Vermiform appendix (tissue), 1 donor: ENCODE measurements around the genes RFX6, PLN, MCM9 and FAM184A.

DNA sequence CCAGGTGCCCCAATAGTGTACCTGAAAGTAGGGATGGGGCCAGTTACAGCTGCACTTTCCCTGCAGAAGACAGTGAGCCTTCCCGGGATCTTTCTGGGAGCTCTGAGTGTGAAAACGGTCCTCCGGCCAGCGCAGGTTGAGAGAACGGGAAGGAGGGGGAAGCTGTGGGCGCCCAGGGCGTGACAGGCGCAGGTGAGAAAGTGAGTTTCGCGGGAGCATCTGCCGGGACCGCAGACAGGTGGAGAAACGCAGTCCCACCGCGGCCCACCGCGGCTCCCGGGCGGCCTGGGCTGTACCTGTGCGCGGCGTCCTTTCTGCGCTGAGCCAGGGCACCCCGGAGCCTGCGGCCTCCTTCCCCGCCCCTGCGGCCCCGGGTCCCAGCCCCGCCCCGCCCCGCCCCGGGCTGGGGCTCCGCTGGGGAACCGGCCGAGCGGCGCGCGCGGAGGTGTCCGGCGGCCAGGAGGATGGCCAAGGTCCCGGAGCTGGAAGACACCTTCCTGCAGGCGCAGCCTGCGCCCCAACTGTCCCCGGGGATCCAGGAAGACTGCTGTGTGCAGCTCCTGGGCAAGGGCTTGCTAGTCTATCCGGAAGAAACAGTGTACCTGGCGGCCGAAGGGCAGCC is at the start of gene RFX6:
TSS of gene RFX6 (plus strand) at position 431 of the 622 bp plus-strand sequence.
- PRO-cap = no peak

DNA sequence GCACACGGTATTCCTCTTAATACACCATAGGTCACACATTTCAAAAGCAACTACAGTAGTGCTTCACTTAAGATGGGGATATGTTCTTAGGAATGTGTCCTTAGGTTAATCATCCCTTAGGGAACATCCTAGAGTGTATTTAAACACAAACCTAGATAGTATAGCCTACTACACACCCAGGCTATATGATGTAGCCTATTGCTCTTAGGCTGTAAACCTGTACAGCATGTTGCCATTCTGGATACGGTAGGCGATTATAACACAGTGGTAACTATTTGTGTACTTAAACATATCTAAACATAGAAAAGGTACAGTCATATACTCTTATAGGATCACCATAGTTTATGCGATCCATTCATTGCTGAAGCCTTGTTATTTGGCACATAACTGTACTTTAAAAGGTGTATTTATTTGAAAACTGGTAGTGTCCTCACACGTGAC is 911 bp upstream of the GOPC start:
- PRO-cap = no peak

- PRO-cap = no peak
Observed at GRCh38 chr6:117688661-117689124, 13.4 kb downstream of the NUS1 start.

DNA sequence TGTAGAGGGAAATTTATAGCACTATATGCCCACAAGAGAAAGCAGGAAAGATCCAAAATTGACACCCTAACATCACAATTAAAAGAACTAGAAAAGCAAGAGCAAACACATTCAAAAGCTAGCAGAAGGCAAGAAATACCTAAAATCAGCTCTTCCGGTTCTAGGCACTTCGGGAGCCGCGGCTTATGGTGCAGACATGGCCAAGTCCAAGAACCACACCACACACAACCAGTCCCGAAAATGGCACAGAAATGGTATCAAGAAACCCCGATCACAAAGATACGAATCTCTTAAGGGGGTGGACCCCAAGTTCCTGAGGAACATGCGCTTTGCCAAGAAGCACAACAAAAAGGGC is 91.7 kb downstream of the SLC35F1 start:
- PRO-cap = no peak

GRCh38 chr6:118287446-118288118 is 260.5 kb upstream of the PLN start:
- PRO-cap = no peak

- PRO-cap = no peak
Observed at GRCh38 chr6:118295247-118295871, 252.7 kb upstream of the PLN start.

- PRO-cap = unidirectional peak, plus-strand start at chr6:118548298
Observed at GRCh38 chr6:118547900-118548681, at the start of gene PLN. Gene PLN (plus strand): TSS chr6:118548296.

DNA sequence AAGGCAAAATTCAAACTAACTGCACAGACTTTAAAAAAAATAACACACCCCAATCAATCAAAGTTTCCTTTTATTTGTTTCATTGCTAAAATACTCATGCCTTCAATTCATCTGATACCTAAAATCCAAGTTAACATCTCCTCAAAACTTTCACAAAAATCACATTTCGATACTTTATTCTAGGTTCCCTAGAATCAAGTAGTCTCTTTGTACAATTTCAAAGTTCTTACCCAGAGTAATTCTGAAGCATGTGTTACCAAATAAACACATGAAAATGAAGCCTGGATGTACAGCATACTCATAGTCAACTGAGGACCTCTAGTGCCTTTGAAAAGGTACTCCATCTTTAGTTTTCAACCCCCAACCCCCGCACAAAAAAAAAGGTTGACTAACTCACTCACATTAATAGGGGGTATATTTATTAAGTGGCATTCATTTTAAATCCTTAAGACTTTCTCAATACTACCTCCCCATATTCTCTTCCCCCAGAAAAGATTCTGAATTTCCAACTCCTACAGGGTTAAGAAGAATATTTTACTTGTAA is 2.9 kb downstream of the PLN start:
- PRO-cap = no peak

- PRO-cap = no peak
Observed at GRCh38 chr6:118554359-118555104, 6.4 kb downstream of the PLN start.

- PRO-cap = no peak
Observed at GRCh38 chr6:118892205-118893045, 1.5 kb upstream of the ASF1A start.

GRCh38 chr6:118934113-118935580 is at the start of gene MCM9:
Gene MCM9 (minus strand): TSS chr6:118935159.
- PRO-cap = bidirectional peak, plus-strand start at chr6:118934631, minus-strand start at chr6:118934476; bidirectional peak, plus-strand start at chr6:118935252, minus-strand start at chr6:118934989

DNA sequence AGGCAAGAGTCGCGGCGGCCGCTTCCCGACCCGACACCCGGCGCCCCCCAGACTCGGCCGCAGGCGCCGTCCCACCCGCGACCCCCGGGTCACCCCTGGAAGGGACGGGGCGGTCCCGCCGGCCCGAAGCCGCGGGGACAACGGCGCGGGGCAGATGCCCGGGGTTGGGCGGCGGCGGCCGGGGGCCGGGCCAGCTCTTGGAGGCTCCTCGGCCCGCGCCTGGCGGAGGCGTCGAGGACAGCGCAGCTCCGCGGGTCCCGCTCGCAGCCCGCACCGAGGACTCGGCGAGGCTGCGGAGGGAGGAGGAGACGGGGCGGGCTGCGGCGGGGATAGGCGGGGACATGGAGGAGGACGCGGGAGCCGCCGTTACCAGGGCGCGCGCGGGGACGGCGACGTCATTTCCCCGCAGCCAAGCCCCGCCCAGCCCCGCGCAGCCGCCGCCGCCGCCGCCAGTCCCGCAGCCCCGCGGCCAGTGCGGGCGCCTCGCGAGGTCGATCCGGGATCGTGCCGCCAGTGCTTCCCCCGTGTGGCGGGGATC is at the start of gene FAM184A:
TSS of gene FAM184A (minus strand) at position 292 of the 538 bp plus-strand sequence.
- PRO-cap = bidirectional peak, plus-strand start outside the sequence, minus-strand start at position 283 of the sequence

DNA sequence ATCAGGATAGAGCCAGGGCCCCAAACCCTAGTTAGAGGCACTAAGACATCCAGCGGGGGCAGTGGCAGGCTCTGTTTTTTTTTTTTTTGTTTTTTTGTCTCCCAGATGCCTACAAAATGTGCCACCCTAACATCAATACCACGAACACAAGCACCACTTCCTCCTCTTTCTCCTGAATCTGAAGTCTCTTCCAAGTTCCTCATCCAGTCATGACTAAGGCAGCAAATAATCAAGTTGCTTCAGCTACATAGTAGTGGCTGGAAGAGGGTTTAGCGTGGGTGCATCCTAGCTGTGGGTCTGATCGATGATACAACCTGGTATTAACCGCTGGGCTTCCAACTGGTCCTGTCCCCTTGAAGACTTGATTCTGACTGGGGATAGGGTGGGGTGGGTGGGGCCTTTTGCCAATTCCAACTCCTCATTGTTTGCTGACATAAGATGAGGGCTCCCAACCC is 68.6 kb upstream of the FAM184A start:
- PRO-cap = no peak

GRCh38 chr6:119204432-119204963 is 126.0 kb upstream of the FAM184A start:
- PRO-cap = no peak

DNA sequence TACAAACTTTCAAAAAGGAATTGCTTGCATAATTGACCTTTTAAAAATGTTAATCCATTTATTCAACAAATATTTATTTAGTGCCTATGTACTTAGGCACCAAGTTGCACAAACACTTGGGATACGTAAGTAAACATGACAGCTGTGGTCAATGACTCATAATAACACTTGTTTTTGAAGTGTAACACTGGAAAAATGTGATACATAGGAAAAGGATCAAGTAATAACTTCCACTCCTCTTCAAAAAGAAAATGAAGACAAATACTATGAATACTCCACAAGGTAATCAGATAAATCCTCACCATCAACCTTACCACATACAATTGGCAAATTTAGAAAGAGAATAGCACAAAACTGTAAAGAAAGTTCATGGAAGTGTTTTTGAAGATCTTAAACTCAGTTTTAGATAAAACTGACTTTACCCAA is 88.2 kb downstream of the MAN1A1 start:
- PRO-cap = no peak

DNA sequence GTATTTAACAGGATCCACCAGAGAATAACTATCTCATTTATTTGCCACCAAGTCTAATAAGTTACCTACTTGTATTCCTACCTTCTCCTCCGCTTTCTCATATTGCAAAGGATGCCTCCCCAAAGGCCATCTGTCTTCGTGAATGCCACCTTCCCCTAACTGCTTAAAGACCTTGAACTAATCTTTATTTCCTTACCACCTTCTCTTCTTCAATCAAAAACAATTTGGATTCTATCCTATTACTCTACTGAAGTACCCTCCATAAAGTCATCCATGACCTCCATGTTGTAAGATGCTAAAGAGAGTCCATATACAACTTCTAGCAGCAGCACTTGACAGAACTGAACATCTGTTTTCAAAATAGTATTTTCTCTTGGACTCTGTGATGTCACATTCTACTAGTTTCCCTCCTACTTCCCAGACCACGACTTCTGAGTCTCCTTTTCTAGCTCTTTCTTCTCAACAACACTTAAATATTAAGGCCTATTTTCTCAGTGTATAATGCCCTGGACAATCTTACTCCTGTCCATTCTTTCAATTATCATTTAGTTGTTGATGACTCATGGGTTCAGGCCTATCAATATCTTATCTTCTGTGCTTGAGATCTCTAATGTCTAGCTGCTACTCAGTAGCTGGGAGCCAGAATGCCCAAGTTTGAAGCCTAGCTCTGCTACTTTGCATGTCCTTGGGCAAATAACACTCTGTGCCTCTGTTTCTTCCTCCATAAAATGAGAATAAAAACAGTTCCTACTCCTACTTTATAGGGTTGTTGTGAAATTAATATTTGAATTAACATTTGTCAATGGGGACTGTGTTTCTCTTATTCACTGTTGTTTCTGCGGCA is 69.7 kb downstream of the MAN1A1 start:
- PRO-cap = no peak

GRCh38 chr6:119334740-119335443 is 14.7 kb downstream of the MAN1A1 start:
- PRO-cap = no peak

- PRO-cap = no peak
Observed at GRCh38 chr6:119497929-119498334, 148.4 kb upstream of the MAN1A1 start.

DNA sequence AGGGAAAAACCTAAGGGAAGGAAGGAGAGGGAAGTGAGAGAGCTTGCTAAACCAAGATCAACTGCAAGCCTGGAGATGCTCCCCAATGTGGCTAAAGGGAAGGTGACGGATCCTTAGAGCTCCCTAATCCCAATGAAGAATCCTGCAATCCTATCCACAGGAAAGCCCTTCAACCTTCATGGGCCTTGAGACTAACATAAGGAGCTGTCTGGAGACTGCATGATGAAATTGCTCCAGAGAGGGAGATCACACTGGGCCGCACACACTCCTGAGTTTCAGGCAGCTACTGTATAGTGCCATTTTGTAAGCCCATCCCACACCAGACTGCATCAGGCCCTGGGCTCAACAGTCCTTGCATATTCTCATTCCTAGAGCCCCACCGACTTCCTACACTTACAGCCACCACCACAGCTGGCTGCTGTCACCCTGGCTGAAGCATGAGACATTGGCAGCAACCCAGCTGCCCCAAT is 877.2 kb upstream of the MAN1A1 start:
- PRO-cap = no peak

GRCh38 chr6:120931395-120931777 is 402.9 kb downstream of the TBC1D32 start:
- PRO-cap = no peak